Jurkat, Clone E6-1 (cell line): ENCODE data around the genes MBTD1 and TOM1L1.

DNA sequence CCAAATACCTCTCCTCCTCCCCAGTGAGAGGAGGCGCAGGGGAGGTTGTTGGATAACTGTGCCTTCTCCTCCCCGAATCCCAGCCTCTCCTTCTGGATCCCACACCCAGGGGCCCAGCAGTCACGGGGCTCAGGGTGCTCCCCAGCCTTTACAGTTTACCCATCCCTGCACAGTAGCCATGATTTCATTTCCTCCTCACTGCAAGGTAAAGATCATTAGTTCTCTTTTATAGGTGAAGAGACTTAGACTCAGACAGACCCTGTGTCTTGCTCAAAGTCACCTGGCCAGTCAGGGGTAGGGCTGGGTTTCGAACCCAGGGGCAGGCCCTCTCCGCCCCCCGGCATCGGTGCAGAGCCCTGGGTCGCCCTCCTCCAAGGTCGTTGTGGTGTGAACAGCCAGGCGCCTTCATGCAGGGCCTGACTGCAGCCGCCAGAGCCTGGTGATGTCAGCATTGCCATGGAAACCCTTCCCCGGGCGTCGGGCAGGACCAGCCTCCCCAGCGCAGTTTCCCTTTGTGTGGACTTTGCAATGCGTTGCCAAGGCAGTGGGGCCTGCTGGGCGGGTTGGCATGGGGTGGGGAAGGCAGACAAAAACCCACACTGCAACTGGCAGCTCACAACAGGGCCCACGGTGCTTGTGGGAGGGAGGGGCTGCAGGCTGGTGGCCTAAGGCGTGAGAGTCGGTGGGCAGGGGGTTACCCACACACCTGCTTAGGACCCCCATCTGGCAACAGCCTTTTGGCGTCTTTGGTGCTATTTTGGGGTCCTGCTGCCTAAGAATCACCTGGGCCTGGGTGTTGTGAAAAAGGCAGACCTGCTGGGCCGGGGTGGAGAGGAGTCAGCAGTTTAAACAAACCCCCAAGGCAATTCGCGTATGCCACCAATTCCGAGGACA lies 53.5 kb upstream of the TOB1 start:
- RRBS = no CpG with 5 or more reads among the region's 25 CpGs

- RRBS = no CpG with 5 or more reads among the region's 8 CpGs
Measured at GRCh38 chr17:50953536-50954058, 87.4 kb upstream of the TOB1 start.

DNA sequence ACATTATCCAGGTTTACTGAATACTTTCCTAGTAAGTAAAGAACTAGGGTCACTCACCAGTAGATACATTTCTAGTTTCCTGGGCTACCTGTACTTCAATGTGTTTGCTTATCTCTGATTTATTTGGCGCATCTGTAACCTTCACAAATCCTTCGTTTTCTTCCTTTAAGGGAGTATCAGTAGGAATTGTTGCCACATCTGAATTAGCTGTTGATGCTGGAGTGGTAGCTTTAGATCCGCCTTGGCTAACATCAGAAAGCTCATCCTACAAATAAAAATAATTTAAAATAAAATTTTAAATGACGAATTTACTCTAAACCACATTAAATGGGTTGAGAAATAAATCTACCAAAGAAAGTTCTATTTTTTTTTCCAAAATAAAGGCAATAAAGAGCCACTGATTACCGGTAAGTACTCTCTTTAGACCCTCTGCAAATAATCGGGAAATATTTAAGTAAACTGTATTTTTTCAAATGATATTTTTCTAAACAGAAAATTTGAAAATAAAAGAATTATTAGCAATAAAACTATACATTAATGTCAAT lies 99.5 kb downstream of the SPAG9 start:
- RRBS = no CpG with 5 or more reads among the region's 6 CpGs

DNA sequence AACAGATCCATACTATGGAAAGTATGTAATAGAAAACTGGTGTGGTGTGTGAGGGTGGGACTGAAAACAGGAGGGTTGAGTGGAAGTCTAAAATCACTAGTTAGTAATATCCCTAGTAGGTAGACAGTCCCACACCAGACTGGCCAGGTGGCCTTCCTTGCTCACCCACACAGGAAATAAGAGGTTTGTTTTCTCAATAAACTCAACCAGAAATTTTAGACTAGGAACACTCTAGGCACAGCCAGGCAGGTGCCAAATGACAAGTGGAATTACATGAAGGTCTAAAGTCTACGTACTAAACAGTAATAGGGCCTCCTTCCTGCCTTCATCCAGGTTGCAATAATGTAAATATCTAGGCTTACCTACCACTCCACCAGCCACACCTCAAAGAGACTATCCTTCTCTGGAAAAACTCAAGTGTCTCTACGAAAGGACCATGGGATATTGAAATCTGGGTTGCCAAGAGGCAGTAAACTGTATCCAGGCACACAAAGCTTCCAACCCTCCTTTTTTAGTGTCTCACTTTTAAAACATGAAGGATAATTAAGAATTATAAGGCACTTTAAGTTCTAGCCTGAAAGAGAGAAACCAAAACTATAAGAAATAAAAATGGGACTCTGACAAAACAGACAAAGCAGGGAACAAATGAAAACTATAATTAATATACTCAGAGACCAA lies 26.8 kb downstream of the SPAG9 start:
- RRBS = no CpG with 5 or more reads among the region's 2 CpGs

DNA sequence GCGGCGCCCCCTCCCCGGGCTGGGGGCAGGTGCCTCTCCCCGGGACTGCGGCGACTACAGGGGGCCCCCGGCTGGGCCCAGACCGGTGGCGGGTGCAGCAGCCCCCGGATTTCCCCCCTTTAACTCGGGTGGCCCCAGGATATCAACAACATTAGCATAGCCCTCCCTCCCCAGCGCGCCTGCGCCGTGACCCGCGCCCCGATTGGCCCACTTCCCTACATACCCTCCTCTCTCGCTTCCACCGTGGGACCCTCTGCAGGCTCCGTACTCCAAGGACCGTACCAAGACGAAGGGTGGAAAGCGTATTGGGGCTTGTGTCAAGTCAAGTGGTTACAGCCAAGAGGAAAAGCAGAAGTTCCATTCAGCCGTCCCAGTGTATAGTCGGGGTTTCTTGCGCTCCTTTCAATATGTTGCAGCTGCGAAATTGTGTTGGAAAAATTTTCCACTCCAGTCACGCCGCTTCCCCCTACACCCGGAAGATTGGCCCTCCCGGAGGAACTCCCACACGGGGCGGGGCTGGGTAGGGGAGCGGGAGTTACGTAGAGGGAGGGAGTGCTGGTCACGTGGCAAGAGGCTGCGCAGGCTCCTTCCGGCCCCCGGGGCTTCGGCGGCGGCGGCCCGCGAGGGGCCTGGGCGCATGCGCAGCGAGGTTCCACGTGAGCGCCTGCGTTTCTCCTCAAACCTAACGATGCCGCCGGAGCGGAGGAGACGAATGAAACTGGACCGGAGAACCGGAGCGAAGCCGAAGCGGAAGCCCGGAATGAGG lies at the start of gene MBTD1:
Gene MBTD1 (minus strand): TSS at position 153 of the 766 bp plus-strand sequence.
- RRBS = under 1% methylated on average over 12 of the region's 63 CpGs

DNA sequence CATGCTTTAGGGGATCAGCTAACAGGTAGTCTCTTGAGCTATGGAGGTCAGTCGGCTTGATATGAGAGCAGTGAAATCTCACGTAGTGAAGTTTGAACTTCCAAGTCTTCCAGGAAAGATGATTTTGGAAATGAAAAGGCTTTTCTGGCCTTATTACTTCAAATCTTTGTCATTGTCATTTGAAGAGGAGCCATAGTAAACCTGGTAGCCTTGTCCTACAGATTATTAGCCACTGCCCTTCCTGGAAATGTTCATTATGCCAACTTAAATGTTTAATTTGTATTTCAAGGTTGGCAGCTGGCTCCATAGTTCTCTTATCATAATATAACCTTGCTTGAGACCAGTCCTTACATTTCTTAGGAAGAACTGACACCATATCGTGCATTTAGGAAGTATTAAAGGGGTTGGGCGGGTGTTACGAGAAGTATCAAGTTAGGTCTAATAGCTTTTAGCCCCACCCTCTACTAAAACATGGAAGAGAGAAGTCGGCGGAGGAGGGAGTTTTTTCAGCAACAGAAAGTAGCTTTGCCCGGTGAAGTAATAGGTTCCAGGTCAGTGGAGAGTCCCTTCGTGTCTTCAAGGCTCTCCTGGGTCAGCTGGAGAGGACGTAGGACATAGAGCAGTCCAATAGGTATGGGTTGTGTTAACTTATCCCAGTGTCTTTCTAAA lies 37.9 kb downstream of the UTP18 start:
- RRBS = no CpG with 5 or more reads among the region's 10 CpGs

- RRBS = no CpG with 5 or more reads among the region's 4 CpGs
Measured at GRCh38 chr17:52389634-52390045, 231.1 kb upstream of the CA10 start.

GRCh38 chr17:54900241-54901167 lies at the start of gene TOM1L1:
TSS of gene TOM1L1 (plus strand) at chr17:54900852.
- RRBS = 17% methylated on average over 11 of the region's 69 CpGs

DNA sequence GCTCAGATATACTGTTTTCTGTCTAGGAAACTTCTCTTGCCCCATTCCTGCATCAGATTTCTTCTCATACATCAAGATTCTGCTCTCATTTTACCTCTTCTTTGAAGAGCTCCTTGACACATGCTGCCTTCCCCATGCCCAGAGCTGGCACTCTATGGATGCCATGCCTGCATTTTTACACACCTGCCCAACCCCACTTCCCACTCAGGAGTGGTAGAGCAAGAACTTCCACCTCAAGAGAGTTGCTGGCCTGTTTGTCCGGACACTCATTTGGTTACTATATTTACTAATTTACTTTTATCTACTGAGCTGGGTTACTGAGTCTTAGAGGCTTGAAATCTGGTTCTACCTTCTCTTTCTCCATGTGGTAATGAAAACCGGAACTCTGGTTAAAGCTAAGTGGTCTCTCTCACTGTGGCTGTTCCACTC lies 98.2 kb upstream of the HLF start:
- RRBS = no CpG with 5 or more reads among the region's 2 CpGs

DNA sequence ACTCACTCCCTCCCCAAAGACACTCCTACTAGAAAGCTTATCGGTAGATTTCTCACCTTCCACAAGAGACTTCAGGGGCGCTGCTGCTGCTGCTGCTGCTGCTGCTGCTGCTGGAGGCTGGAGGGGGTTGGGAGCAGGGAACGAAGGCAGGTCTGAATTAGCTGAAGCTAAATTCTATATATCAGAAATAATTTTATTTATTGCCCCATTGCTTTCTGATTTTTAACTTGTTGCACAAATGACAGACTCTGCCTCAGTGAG lies 25.9 kb upstream of the HLF start:
- RRBS = no CpG with 5 or more reads among the region's 3 CpGs

- RRBS = no CpG with 5 or more reads among the region's 3 CpGs
Measured at GRCh38 chr17:55444848-55445455, 23.3 kb upstream of the MMD start.

DNA sequence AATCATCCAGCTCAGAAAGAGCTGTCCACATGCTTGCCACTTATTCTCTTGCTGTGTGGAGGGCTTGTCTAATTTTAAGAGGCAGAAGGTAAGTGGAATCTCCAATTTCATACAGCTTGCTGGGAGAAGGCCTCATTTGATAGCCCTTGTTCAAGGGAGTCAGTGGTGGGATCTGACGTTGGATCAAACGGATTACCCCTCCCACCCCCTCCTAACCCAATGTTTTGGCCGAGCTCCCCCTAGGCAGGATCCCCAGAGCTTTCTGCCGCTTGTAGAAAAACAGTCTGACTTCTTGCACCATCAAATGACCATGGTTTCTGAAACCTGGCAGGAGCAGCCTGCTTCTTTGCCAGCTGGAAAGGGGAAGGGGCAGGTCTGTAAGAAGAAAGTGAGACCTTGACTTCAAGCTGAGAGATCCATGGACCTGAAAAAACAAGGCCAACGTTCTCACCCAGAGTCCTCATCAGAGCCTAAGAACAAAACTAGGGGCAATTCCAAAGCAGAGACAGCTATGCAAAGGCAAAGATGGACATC lies 146.2 kb upstream of the MMD start:
- RRBS = no CpG with 5 or more reads among the region's 5 CpGs

- RRBS = 3% methylated on average over 27 of the region's 105 CpGs
Measured at GRCh38 chr17:56593999-56595327, 964 bp downstream of the NOG start.

- RRBS = 91% methylated on average over 8 of the region's 30 CpGs
Measured at GRCh38 chr17:56678541-56679119, 85.1 kb downstream of the NOG start.

- RRBS = no CpG with 5 or more reads among the region's 5 CpGs
Measured at GRCh38 chr17:56681362-56682452, 88.2 kb downstream of the NOG start.

GRCh38 chr17:56751351-56751717 lies 82.4 kb downstream of the C17orf67 start:
- RRBS = no CpG with 5 or more reads among the region's 5 CpGs

DNA sequence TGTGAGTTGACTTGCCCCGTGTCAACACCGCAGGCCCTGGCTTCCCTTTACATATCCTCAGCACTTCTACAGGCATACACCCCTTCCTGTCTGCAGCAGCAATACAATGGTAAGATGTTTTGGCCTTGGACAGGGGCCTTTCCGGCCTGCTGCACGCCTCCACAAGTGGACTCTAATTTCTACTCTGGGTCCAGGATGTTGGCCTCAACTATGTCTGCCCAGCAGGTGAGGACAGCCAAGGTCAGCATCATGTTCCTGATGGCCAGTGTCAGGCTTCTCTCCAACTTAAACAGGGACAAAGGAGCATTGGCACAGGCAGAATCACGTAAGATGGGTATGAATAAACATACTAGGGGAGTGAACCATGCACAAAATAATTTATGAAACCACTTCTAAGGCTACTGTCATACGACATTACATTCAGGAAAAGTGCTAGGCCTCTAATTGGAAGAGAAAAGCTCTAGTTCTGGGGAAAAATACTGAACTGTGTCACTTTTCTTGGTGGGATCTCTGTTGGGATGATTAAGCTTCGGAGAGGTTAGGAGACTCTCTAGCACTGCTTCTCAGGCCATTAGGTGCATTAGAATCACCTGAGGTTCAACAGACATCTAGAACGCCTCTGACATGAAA lies 10.9 kb downstream of the C17orf67 start:
- RRBS = no CpG with 5 or more reads among the region's 8 CpGs

DNA sequence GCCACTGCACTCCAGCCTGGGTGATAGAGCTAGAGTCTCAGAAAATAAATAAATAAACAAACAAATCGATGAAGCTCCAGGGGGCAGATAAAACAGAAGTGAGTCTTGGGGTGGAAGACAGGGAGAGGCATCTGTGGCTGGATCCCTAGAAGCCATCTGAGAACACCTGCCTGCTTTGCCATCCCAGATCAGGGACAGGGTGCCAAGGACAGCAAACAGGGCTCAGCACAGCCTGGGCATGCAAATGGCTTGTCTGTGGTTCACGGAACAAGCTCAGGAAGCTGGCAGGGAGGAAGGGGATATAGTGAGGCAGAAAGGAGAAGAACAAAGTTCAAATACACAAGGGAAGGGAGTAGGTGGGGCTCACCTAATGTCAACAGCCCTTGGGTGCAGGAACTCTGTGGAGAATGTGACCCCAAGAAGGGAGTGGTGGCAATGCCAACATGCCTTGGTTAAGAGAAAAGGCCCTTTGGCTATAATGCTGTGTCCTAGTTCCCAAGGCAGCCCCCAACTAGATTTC lies 27.5 kb downstream of the TRIM25 start:
- RRBS = no CpG with 5 or more reads among the region's 2 CpGs

DNA sequence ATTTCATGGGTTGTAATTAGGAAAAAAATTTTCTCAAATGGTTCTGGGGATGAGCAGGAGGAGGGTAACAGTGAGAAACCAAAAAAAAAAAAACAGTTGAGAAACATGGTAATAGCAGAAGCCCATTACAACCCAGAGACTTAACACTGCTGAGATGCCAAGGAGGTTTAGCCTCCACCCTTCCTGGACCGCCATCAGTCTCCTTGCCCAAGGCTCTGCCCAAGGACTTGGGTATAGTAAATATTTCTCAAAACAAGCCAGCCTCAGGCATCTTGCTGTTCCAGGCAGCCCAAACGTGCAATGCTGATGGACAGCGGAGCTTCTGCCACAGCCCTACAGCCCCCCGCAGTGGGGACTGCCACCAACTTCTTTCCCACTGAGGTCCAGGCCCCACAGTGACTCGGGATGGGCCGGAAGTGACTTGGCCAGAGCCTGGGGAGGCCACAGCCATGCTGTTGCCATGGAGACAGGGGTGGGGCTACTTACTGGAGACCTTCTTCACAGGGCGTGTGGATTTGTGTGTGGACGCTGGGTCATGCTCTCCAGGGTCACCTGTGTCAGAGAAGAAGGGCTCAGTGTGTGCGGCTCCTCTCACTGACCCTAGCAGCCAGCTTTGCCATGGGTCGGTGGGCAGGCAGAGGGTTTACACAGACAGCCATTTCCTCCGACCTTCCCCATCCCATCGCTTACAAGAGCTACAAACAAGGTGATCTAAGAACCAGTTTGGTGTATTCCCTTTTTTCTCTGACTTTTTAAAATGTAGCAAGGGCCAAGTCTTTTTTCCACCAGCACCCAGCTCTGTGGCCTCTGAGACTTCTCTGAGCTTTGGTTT lies 15.0 kb downstream of the TRIM25 start:
- RRBS = no CpG with 5 or more reads among the region's 12 CpGs